ENCODE results near the genes AMT and RBM5.

GRCh38 chr3:48687101-48687629 lies 1.4 kb upstream of the NCKIPSD start:
- PRO-cap, 4 experiments = no peak in any of the 4 experiments
- RAMPAGE, long total RNA, 2 experiments = no peak in any of the 2 experiments
- RRBS = no CpG with 5 or more reads among the region's 4 CpGs

- PRO-cap, 4 experiments = no peak in any of the 4 experiments
- RAMPAGE, long total RNA, 2 experiments = no peak in any of the 2 experiments
- RRBS = no CpG with 5 or more reads among the region's 20 CpGs
These were observed 2.5 kb upstream of the NCKIPSD start for GRCh38 chr3:48687948-48688838.

DNA sequence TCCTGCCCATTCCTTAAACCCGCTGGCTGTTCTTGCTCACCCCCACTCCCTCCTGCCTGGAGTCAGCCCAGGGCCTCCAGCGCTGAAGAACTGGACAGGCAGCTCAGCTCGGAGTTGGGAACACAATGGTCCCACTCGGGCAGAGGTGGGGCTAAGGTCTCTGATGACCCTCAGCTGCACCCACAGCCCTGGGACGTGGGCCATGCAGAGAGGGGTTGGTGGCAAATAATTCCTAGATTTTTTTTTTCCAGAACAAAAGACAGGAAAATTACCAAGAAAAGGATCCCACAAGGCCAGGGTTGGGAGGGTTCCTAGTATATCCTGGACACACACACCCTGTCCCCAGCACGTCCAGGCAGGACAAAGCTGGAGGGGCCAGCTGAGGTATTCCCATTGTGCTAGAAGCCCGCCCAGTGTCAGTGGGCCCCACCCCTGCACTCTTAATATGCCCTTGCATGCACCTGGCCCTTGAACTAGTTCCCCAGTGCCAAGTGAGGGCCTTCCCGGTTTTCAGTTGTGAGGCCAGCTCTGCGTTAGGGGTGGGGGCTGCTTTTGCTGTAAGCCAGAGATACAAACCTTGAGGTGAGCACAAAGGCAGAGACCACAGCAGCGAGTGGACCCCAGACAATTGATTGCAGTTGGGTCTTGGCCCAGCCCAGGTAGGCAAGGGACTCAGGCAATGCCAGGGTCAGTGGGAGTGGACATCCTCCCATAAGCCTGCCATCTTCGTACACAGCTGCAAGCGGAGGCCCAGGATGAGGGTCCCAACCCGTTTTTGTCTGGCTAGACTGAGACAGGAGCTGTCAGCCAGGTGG lies 22.2 kb upstream of the IP6K2 start:
- PRO-cap, 4 experiments = peak in 3 of 4 experiments; most common minus-strand start position 92 of the sequence (in 3)
- RAMPAGE, long total RNA, 2 experiments = no peak in any of the 2 experiments
- RRBS = no CpG with 5 or more reads among the region's 13 CpGs

GRCh38 chr3:48796249-48796846 lies 51.3 kb downstream of the PRKAR2A start:
- PRO-cap, 4 experiments = no peak in any of the 4 experiments
- RAMPAGE, long total RNA, 2 experiments = no peak in any of the 2 experiments
- RRBS = no CpG with 5 or more reads among the region's 12 CpGs

DNA sequence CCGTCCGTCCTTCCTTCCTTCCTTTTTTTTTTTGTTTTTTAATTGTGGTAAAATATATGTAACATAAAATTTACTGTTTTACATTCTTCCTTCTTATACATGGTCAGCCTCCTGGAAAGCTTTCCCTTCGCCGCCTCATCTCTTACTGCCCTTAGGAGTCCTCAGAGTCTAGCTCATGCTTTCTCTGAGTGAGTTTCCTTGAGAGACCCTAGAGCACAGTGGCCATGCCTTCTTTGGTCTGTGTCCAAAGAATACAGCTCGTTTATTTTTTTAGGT lies 10.6 kb downstream of the ARIH2 start:
- PRO-cap, 4 experiments = no peak in any of the 4 experiments
- RAMPAGE, long total RNA, 2 experiments = no peak in any of the 2 experiments
- RRBS = no CpG with 5 or more reads among the region's 5 CpGs

- PRO-cap, 4 experiments = no peak in any of the 4 experiments
- RAMPAGE, long total RNA, 2 experiments = no peak in any of the 2 experiments
- RRBS = no CpG with 5 or more reads among the region's 6 CpGs
These were observed 9.0 kb upstream of the P4HTM start for GRCh38 chr3:48981077-48981479.

- PRO-cap, 4 experiments = no peak in any of the 4 experiments
- RAMPAGE, long total RNA, 2 experiments = no peak in any of the 2 experiments
- RRBS = no CpG with 5 or more reads among the region's 6 CpGs
These were observed 22.6 kb downstream of the IHO1 start for GRCh38 chr3:49221893-49222294.

DNA sequence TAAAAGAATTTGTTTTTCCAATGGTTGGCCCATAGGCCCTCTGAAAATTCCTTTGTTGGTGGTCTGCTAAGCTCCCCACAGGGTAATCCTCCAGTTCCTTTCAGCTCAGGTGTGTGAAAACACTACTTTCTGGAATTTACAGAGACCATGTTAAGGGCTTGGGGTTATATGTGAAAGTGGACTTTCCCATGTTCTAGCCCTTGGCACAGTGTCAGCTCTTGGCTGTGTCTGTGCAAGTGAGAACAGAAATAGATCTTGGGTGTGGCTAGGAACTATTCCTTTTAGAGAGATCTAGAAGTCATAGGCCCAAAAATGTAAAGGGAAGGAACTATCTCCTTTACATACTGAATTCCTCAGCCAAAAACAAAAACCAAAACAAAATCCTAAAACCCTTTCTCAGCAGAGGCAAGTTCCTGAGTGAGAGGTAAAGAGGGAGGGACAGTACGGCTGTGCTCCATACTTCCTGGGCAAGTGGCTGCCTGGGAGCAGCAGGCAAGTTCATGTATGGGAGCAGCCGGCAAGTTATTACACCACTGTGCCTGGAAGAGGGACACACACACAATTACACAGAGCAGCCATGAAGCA lies 19.8 kb upstream of the C3orf62 start:
- PRO-cap, 4 experiments = no peak in any of the 4 experiments
- RAMPAGE, long total RNA, 2 experiments = no peak in any of the 2 experiments
- RRBS = no CpG with 5 or more reads among the region's 2 CpGs

DNA sequence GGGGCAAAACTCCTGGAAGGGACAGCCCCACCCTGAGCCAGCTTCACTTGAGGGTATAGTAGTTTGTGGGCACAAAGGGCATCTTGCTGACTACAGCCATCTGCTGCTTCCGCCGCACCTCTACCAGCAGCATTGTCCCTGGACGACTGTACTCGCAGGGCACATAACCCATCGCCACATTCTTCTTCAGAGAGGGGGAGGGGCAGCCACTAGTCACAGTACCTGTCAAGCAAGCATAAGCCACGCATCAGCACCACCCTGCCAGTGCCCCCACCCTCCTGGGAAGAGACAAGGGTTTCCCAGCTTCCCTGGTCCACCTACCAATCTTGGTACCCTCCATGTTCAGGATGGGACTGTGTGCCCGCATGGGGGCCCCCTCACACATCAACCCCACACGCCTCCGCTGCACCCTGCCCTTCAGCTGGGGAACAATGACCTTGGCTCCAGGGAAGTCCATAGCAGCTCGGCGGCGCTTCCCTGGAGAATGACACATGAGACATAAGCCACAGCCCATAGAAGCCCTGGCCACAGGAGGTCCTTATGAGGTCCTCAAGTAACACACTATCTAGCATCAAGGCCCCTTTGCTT lies 4.7 kb downstream of the AMT start:
- PRO-cap, 4 experiments = no peak in any of the 4 experiments
- RAMPAGE, long total RNA, 2 experiments = no peak in any of the 2 experiments
- RRBS = no CpG with 5 or more reads among the region's 12 CpGs

- PRO-cap, 4 experiments = peak in 3 of 4 experiments; most common plus-strand start chr3:49422603 (in 1); most common minus-strand start chr3:49422458 (in 3)
- RAMPAGE, long total RNA, 2 experiments = start-site peak on the minus strand in 1 of 2 experiments, at chr3:49422953-49423226 at its widest, 13 reads per replicate
- RRBS = 34% methylated on average over 7 of the region's 28 CpGs
These were observed at the start of gene AMT for GRCh38 chr3:49422269-49423215. Gene AMT (minus strand): TSS chr3:49422473.

- PRO-cap, 4 experiments = peak in 3 of 4 experiments; most common plus-strand start chr3:49501172 (in 1); most common minus-strand start chr3:49501134 (in 3)
- RAMPAGE, long total RNA, 2 experiments = no peak in any of the 2 experiments
- RRBS = no CpG with 5 or more reads among the region's 9 CpGs
These were observed 31.1 kb downstream of the DAG1 start for GRCh38 chr3:49501039-49501750.

DNA sequence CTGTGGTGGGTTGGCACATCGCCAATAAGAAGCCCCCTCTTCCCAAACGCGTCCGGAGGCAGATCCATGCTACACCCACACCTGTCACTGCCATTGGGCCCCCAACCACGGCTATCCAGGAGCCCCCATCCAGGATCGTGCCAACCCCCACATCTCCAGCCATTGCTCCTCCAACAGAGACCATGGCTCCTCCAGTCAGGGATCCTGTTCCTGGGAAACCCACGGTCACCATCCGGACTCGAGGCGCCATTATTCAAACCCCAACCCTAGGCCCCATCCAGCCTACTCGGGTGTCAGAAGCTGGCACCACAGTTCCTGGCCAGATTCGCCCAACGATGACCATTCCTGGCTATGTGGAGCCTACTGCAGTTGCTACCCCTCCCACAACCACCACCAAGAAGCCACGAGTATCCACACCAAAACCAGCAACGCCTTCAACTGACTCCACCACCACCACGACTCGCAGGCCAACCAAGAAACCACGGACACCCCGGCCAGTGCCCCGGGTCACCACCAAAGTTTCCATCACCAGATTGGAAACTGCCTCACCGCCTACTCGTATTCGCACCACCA lies 22.8 kb upstream of the BSN start:
- PRO-cap, 4 experiments = no peak in any of the 4 experiments
- RAMPAGE, long total RNA, 2 experiments = start-site peak on the plus strand in 1 of 2 experiments, centred at position 241 of the sequence, 31 reads per replicate
- RRBS = no CpG with 5 or more reads among the region's 23 CpGs

DNA sequence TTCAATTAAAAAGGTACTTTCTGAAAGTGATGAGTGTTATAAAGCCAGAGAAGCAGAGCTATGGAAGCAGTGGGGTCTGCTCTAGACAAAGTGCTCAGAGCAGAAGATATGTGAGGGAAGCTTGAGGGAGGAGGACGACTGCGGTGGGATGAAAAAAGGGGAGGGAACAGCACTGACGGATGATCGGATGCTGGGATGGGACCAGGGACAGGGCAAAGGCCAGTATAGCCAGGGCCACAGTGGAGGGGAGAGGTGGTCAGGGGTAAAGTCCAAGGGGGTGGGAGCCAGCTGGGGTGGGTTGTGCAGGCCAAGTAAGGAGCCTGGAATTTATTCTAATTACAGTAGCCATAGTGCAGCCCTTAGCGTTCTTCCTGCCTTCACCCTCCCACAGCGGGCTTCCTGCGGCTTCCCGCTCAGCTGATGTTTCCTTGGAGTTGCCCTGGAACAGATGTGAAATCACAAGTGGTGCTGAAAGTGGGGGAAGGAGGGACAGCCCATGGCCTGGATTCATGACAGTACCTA lies 7.6 kb upstream of the APEH start:
- PRO-cap, 4 experiments = no peak in any of the 4 experiments
- RAMPAGE, long total RNA, 2 experiments = no peak in any of the 2 experiments
- RRBS = no CpG with 5 or more reads among the region's 8 CpGs

- PRO-cap, 4 experiments = no peak in any of the 4 experiments
- RAMPAGE, long total RNA, 2 experiments = no peak in any of the 2 experiments
- RRBS = 65% methylated on average over 4 of the region's 30 CpGs
These were observed 3.4 kb downstream of the MST1 start for GRCh38 chr3:49685953-49686293.

DNA sequence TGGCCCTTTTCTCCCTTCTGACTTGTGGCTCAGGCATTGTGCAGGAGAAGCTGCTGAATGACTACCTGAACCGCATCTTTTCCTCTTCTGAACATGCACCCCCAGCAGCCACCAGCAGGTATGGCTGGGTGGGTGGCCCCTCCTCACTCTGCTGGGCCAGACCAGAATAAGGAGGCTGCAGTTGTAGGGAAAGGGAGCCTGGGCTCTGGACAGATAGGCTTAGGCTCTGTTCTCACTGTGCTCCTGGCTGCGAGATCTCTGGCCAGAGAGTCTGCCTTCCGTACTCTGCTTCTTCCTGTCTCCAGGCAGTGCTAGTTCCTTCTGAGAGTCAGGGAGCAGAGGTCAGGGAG lies 2.0 kb downstream of the RNF123 start:
- PRO-cap, 4 experiments = no peak in any of the 4 experiments
- RAMPAGE, long total RNA, 2 experiments = no peak in any of the 2 experiments
- RRBS = no CpG with 5 or more reads among the region's 3 CpGs

GRCh38 chr3:49738583-49739048 lies 14.9 kb upstream of the GMPPB start:
- PRO-cap, 4 experiments = no peak in any of the 4 experiments
- RAMPAGE, long total RNA, 2 experiments = no peak in any of the 2 experiments
- RRBS = no CpG with 5 or more reads among the region's 6 CpGs

GRCh38 chr3:49804761-49805867 lies 2.1 kb downstream of the INKA1 start:
- PRO-cap, 4 experiments = peak in 3 of 4 experiments; most common plus-strand start chr3:49805710 (in 1); most common minus-strand start chr3:49804897 (in 2)
- RAMPAGE, long total RNA, 2 experiments = no peak in any of the 2 experiments
- RRBS = no CpG with 5 or more reads among the region's 22 CpGs

DNA sequence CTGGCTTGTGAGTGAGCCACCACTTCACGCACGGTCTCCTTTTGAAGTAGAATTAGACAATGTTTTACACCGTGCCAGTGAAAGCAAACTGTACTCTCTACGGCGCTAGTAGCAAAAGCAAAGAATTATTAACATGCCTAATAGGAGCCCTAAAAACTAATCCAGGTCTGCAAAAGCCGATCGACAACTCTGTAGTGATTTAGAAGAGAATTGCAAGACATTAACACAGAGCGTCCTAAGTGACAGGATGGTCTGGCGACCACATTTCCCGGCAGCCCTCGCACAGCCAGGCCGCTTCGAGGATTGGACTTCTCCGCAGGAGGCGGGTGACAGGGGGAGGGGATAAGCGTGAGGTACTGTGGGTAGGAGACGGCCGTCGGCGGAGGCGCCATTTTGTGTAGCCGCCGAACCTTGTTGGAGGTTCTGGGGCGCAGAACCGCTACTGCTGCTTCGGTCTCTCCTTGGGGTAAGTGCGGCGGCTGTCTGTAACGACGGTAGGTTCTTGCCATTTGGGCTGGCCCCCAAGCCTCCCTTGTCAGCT lies at the start of gene RBM5:
TSS of gene RBM5 (plus strand) at position 356 of the 541 bp plus-strand sequence.
- PRO-cap, 4 experiments = peak in 4 of 4 experiments; most common plus-strand start position 356 of the sequence (in 4); most common minus-strand start position 196 of the sequence (in 1)
- RAMPAGE, long total RNA, 2 experiments = start-site peak on the plus strand in 2 of 2 experiments, centred at positions 394 to 437 of the sequence, 74 to 818 reads per replicate
- RRBS = no CpG with 5 or more reads among the region's 30 CpGs

DNA sequence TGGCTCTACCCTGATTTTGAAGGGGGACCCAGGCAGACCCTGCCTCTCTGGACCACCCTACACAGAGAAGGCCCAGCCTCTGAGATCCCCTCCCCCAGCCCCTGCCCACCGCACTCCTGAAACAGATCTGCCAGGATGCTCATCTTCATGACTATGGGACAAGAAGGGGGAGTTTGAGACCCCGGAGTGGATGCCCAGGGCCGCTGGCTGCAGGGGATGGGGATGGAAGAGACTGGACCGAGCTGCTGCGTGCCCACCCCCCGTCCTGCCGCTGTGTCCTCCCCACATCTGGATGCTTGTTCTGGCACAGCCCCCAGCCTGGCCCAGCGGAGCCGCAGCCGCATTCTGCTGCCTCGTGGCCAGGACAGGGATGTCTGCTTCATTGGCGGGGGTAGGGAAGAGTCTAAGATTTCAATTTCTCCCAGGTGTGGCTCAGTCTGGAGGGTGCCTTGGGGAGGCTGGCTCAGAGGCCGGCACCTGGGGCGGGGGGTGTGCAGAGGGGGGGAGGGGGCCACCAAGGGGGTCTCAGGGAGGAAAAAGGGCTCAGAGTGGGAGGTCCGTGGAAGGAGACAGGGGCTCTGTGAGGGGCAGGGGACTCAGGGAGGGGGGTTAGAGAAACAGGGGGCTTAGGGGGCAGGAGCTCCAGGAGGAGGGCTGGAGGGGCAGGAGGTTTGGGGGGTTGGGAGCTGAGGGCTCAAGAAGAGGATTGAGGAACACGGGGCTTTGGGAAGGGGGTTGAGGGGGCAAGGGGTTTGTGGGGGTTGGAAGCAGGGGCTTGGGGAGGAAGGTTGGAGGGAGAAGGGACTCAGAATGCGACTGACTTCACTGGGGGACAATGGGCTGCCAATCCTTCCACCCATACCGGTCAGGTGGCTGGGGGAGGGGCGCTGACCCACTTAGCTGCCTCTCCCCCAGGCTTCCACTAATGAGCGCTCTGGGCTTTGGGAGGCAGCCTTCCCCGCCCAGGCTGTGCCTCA lies 30.1 kb upstream of the SEMA3F start:
- PRO-cap, 4 experiments = no peak in any of the 4 experiments
- RAMPAGE, long total RNA, 2 experiments = no peak in any of the 2 experiments
- RRBS = no CpG with 5 or more reads among the region's 21 CpGs

DNA sequence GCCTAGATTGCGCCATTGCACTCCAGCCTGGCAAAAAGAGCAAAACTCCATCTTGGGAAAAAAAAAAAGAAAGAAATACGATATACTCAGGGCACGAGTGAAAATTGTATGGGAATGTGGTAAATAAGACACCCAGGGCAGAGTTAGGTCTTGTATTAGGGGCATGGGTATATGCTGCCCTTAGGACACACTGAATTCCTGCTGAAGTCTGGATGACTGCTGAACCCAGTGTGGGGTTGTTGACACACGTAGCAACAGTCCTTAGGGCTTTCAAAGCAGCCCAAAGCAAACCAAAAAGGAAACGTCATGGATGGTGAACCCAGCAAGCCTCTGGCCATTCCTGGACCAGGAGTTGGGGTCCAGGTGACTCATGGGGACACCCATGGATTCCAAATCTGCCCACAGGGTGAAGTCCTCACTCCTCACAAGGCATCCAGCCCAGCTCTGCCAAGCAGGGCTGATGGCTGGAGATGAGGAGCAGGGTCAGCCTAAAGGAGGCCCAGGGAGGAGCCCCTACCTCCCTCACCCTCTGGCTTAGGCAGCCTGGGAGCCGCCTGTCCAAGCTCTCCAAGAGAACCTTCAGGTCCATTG lies 27.1 kb upstream of the SEMA3F start:
- PRO-cap, 4 experiments = no peak in any of the 4 experiments
- RAMPAGE, long total RNA, 2 experiments = no peak in any of the 2 experiments
- RRBS = no CpG with 5 or more reads among the region's 6 CpGs

Data from uterus (tissue), 7 donors.